ENCODE measurements around the gene EGFL7.

DNA sequence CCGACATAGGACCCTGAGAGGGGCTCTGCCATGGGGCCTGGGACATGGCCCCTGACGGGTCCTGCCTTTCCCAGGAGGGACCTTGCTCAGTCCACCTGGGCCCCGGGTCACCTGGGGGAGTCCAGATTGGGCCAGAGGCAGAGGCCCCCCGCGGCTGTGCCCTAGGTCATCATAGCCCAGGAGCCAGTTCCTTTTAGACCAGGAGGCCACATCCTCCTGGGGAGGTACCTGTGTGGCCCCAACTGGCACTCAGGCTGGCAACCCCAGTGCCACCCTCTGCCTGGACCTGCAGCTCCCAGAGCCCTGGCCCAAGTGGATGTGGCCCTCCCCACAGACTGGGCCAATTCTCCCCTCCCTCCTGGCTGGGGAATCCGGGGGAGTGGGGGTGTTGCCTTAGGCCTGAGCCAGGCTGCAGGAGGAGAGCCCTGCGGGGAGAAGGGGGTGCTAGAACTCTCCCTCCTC, 9.9 kb downstream of the DNLZ start:
- PRO-cap, result no peak

- PRO-cap, result no peak
Measured at GRCh38 chr9:136358156-136358781, 5.3 kb downstream of the DNLZ start.

GRCh38 chr9:136359773-136360549, 3.6 kb downstream of the DNLZ start:
- PRO-cap, result no peak

DNA sequence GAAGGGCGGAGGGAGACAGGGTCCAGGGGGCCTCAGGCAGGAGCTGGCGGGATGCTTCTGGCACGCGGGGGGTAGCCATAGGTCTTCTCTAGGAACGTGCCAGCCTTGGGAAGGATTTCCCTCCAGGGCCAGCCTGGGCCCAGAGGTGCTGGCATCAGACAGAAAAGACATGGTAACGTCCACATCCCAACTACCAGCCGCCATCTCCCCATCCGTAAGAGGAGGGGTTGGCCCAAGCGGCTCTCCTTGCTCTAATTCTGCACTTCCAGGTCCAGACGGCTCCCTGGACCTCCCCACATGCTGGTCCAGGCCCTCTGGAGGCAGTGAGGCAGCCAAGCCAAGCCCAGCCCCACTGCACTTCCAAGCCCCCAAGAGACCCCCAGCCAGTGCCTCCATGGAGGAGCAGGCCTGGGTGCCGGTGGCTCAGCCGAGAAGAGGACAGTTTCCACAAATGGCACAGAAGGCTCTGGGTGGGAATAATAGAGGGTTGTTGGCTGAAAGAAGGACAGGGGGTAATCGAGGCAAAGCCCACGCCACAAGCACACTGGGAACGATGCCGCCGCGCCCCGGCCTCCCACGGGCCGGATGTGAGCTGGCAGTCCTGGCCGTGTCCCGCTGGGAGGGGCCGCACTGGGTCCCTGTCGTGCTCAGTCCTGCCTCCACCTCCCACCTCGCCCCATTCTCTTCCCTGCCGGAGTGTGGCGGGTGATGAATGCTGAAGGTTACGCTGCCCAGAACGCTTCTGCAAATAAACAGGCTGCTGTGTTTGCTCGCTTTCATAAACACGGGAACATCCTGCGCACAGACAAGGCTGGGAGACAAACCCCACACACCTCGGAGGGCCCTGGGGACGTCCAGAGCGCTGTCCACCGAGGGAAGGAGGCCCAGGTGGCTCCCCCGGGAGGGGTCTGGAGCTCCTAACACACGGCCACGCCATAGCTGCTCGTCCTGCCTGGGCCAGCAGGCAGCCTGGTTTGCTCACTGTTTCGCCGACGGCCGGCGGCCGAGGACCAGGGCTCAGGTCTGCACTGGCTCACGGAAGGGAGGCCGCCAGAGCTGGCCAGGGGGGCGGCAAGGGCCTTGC, 2.6 kb downstream of the DNLZ start:
- PRO-cap, result no peak

DNA sequence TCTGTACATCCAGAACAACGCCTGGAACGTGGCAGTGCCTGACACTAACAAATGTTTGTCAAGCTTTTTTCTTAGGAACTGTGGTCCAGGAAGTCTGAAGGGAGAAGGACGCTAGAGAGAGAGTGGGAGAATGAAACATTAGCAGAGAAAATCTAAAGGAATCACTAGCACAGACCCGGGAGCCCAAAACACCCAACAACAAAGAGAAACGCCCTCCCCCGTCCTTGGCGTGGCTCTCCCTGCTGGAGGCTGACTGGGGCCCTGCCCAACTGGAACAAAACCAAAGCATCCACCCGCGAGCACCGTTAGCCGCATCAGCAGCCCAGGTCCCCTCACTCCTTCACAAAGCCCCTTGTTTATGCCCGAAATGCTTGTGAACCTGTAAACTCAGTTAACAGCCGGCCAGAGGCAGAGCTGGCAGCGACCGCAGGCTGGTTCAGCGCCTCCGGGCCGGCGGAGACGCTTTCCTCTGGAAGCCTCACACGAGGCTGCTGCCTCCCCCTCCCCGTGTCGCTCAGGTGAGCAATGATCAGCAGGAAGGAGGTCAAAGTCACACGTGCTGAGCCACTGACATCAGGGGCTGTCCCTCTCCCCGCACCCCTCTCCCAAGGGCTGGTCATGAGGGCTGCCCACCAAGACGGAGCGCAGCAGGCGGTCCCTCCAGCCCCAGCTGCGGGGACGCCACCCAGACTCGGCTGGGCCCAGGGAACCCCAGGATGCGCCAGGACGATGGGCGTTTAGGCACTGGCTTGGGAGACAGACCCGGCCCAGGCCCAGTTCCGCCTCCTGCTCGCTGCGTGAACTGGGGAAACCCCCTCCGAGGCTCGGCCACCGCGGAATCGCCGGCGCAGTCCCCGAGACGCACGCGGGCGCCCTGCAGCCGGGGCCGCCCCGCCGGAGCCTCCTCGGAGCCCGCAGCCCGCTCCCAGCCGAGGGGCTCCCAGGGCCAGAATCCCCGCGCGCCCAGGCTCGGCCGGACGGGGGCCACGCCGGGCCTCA, 674 bp downstream of the SNAPC4 start:
- PRO-cap, result no peak

GRCh38 chr9:136481915-136482258, 953 bp downstream of the SEC16A start:
- PRO-cap, result no peak

DNA sequence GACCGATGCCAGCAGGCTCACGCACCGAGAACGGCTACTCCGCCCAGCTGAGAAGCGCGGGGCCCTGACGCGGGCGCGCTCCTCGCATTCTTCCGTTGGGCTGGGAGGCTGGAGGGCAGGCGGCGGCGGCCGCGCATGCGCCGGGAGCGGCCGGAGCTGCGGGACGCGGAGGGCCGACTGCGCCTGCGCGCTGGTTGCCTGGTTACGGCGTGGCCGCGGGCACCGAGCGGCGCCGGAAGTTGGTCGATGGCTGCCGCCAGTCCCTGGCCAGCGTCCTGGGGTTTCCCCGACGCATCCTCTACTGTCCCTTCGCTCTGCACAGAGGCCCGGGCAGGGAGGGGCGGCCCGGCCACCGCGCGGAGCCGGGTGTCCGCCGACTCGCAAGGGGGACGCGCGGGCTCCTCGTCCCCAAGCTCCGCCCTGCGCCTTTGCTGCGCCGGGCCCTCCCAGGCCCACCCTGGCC, 865 bp upstream of the SEC16A start:
- PRO-cap, result unidirectional peak, minus-strand start at position 94 of the sequence

- PRO-cap, result no peak
Measured at GRCh38 chr9:136495215-136496419, 12.8 kb upstream of the SEC16A start.

- PRO-cap, result no peak
Measured at GRCh38 chr9:136514107-136514707, 31.4 kb upstream of the SEC16A start.

DNA sequence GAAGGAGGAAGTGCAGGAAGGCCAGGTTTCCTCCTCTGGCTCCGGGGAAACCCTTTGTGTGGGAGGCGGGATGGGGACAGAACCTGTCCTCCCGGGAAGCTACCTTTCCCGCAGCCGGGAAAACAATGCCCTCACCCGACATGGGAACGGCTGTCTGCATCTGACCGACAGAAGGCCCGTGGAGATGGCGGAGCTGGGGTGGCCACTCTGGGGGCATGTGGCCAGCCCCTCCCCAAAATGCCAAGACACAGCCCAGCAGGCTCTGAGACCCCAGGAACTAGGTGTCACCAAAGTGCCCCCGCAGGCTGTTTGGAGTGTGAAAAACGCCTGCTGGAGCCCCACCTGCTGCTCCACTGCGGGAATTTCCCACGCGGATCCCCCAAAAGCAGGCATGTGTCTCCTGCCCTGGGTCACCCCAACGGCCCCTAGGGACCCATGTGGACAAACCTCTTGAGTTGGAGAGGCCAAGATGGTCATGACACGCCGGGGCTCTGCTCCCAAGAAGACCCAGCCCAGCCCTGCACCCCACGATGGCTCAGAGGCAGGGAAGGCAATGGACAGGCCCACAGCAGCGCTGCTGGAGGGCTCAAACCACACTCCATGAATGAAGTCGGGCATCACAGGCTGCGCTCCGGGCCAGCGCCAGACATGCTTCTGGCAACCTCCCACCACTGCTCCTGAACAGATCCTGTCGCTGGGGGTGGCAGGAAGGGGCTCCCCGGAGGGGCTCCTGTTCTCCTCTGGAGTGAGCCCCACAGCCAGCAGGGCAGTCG, 15.4 kb downstream of the NOTCH1 start:
- PRO-cap, result no peak

DNA sequence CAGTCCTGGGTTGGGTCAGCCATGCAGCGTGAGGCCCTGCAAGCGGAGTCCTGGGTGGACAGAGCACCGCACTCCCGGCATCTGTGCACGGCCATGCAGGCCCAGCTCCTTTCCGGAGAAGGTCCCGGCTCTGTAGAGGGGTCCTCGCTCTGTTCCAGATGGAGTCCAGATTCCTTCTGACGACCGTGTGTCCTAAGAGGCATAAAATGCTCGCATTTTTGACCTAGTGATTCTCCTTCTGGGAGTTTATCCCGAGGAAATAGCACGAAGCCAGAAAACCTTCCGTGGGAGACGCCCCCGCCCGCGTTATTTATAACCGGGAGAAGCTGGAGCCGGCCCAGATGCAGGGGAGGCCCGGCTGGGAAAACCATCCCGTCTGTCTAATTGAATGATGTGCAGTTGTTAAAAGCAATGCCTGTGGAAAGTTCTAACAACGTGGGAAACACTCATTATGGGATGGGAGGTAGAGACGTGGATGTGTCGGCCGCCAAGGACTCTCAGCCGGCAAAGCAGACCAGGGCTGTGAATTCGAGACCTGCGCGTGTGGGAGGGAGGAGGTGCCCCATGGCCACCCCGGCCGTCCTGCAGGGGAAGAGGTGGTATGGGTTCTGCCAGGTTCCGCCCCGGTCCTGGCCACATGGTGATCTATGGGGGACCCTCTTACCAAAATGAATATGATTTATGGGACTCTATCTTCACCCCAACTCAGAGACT, 19.5 kb upstream of the NOTCH1 start:
- PRO-cap, result no peak

DNA sequence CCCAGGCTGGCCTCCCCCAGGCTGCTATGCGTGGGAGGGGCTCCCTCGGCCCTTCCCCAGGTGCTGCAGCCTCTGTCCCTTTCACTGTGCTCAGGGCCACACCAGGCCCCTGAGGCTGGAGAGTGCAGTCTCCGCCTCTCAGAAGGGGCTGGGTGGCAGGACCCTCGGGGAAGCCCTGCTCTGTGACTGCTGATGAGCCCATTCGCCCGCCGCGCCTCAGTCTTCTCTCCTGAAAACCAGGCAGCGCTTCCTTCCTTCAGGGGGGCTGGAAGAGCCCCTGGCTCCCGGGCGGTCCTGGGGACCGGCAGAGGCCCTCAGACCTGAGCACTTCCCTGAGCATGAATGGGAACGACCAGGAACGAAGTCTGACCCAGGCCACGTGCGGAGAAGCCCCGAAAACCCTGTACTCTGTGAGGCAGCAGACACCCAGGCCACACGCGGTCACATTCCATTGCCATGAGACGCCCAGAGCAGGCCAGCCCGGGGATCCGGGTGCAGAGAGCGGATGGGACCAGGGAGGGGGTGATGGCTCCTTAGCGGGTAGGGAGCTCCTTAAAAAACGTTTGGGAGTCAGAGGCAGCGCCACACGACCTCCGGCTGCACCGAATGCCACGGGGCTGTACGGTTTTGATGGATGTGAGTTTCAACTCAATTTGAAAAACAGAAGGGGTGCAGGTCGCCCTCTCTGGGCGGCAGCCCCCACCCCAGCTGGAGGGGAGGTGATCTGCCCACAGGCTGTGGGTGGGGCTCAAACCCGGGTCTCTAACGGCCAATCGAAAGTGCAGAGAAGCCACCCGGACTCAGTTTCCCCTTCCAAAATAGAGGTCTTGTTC, 22.1 kb upstream of the NOTCH1 start:
- PRO-cap, result bidirectional peak, plus-strand start at position 493 of the sequence, minus-strand start at position 344 of the sequence

GRCh38 chr9:136586982-136587651, 41.3 kb upstream of the NOTCH1 start:
- PRO-cap, result no peak

GRCh38 chr9:136588606-136588945, 42.7 kb upstream of the NOTCH1 start:
- PRO-cap, result no peak

- PRO-cap, result no peak
Measured at GRCh38 chr9:136603647-136604687, 58.1 kb upstream of the NOTCH1 start.

DNA sequence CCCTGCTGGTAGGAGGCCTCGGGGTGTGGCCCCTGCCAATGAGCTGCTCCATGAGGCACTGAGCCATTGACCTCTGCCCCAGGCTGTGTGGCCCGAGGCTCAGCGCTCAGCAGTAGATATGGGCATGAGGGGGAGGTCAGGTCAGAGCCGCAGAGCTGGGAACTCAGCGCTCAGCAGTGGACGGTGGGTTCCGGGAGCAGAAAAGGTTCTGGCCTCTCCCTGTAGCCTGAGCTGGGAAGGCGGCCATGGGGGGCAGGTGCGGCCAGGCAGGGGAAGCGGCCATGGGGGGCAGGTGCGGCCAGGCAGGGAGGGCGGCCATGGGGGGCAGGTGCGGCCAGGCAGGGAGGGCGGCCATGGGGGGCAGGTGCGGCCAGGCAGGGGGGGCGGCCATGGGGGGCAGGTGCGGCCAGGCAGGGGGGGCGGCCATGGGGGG, 52.1 kb upstream of the EGFL7 start:
- PRO-cap, result no peak

GRCh38 chr9:136655458-136656527, 6.9 kb upstream of the EGFL7 start:
- PRO-cap, result no peak

GRCh38 chr9:136662225-136663531, at the start of gene EGFL7:
Gene EGFL7 (plus strand): TSS chr9:136662916.
- PRO-cap, result bidirectional peak, plus-strand start at chr9:136662917, minus-strand start at chr9:136662790

DNA sequence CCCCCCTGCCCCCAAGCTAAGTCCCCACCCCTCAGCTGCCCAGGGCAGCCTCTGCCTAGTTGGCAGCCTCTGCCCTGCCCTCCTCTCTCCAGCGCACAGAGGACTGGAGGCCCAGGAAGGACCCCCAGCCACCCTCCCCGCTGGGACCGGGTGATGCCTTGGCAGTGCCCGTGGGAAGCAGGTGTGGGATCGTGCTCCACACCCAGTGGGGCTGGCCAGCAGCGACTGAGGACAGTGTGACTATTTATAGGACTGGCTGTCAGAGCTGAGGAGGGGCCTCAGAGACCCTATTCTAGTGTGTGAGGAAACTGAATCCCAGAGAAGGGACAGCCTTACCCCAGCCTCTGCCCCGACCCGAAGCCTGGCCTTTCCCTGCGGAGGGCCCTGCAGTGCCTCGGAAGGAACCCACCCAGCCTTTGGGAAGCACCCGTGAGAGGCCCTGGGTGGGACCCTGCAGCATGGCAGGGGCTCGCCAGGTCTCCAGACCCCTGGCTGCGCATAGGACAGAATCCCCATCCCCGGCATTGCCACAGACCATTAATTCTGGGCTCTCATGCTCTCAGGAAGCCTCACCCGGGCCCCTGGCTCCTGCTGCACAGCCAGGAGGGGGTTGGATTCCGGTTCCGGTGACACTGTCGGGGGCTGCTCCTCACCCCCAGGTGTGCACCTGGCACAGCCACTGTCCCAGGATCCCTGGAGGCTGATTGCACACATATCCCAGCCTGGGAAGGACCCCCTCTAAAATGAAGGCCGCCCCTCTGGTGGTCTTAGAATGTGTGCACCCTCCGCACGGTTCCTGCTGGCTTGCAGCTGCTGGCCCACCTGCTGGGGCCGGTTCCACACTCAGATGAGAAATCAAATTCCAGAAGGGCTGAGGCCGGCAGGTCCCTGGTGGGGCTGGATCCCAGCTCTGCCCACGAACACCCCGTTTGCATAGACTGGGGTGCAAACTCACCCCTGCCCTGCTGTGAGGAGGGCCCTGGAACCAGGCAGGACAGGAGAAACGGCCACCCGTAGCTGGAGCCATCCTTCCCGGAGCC, 4.5 kb downstream of the EGFL7 start:
- PRO-cap, result no peak

DNA sequence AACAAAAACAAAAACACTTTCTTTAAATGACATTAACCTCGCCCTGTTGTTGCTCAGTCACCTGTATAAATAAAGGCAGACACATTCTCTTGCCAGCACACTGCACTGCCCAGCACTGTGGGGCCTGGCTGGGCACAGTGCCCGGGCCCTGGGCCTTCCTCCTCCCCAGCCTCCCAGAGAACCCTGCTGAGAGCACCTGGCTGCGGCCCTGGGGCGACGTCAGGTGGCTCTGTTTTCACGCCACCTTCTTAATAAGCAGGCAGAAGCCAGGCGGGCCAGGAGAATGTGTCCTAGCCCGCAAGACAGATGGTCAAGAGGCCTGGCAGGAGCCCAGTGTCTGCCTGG, 8.1 kb upstream of the AGPAT2 start:
- PRO-cap, result no peak

Measured in pulmonary lymph node (tissue), 1 donor.